Parotid gland (tissue), 1 donor: ENCODE measurements around a stretch of chr14.

DNA sequence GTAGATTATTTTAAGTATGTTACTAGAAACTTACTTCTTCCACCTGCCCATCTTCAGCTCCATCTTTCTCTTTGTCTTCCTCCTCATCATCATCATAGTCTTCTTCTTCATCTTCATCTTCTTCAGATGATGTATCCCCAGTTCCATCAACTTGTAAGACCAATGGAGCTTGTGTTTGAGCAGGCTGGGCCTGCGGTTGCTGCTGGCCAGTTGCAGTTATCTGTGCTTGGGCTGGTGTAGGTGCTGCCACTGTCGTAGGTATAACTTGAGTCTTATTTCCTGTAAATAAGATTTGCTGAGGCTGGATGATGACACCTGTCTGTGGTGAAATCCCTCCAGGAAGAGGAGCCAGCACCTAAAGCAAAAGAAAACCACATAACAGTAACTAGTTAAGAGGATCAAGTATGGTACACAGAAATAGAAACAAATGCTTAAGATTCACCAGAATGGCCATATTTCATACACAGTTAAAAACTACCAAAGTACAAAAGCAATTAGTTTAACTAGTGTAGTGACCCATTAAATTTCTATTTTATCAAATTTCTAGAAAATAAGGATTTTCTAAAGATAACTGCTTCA lies 28.2 kb downstream of the GTF2A1 start:
- PRO-cap, result no peak

DNA sequence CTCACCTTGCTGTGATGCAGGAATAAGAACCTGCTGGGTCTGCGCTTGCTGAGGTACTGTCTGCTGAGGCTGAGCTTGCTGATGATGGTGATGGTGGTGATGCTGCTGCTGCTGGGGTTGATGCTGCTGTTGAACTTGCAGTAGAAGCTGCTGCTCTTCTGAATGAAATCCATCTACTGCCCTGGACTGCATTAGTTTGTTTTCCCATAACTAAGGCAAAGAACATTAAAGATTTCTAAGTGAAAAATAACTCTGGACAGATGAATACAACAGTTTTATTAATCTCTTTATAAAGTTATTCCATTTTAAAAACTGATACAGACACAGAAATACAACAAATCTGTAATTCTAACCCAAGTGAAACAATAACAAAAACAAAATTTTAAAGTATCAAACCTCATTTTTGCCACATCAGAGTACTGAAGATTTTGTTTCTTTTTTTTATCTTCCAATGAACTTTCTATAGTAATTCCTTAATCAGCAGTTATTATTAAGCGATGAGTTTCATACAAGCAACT lies 16.8 kb downstream of the GTF2A1 start:
- PRO-cap, result no peak

GRCh38 chr14:81323032-81323524 lies 77.0 kb downstream of the STON2 start:
- PRO-cap, result no peak

DNA sequence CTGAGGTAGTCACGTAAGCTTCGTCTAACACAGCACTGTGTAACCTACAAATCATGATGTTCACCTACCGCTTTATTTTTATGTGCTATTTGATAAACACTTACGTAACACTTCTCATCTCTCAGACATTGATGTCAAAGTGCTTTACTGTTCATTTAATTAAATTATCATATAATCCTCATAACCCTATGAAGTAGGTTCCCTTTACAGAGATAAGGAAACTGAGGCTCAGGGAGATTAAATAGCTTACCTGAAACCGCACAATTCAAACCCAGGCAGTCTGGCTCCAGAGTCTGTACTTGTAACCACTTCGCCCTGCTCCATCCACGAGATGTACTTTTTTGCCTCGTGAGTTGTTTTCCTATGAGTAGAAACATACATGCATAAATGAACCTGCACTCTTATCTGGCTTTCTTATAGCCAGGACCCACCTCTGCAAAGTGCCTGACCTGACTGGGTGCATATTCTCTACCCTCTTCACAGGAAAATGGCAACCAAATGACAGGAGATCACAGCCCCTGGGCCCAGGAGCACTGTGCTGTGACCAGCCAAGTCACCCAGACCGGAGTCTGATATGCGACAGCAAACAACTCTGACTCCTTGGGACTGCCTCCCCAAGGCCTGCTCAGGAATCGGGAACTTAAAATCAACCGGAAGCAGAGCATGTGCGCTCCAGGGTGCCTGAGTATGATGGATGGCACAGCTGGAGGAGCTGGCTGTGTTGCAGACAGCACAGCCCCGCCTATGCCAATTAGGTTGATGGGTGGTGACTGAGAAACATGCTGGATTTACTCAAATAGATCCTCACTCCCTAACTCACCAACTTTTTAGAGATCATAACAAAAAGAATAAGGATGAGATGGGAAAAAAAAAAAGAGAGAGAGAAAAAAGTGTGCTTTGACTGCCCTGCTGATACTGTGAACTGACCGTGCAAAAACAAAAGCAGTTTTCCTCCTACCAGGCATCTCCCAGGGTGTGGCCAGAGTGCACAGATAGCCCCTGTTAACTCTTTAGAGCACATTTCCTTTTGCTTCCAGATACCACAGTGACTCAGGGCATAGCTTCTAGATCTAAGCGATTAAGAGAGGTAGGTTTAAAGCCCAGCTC lies 27.1 kb upstream of the STON2 start:
- PRO-cap, result no peak

DNA sequence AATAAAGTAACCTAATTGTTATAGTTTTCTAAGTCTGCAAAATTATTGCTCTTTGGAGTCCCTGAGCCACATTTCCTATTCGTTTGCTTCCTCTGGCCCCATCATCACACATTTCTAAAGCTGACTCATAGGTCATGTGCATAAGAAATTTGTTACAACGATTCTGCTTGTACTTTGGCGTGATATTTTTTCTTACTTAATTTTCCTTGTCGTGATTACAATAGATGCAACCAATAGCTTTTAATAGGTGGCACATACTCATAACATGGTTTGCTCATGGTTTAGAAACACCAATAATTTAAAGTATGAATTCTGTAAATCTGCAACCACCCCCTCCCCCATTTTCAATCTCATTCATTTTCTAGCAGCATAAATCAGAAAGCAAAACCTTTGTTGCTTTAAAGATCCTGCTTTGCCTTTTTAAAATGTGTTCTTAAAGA lies 1.8 kb upstream of the FLRT2 start:
- PRO-cap, result no peak

DNA sequence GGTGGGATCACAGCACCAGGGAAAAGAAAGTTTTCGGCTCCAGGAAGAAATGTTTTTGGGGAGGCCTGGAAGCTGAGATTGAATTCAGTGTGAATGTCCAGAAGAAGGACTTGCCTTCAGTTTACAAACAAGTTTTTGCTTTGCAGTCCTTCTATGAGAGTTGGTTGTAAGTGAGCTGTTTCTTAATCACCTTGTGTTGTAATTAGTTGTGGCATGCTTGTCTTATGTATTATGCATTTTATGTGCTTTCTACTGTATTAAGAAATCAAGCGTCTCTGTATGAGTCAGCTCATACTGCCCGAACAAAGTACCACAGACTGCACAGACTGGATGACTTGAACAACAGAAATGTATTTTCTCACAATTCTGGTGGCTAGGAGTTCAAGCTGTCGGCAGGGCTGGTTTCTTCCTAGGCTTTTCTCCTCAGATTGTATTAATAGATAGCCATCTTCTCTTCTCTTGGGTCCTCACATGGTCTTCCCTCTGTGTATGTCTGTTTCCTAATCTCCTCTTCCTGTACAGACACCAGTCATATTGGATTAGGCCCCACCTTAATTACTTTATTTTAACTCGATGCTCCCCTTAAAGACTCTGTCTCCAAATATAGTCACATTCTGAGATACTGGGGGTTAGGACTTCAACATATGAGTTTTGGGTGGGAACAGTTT lies 77.7 kb downstream of the FLRT2 start:
- PRO-cap, result no peak

DNA sequence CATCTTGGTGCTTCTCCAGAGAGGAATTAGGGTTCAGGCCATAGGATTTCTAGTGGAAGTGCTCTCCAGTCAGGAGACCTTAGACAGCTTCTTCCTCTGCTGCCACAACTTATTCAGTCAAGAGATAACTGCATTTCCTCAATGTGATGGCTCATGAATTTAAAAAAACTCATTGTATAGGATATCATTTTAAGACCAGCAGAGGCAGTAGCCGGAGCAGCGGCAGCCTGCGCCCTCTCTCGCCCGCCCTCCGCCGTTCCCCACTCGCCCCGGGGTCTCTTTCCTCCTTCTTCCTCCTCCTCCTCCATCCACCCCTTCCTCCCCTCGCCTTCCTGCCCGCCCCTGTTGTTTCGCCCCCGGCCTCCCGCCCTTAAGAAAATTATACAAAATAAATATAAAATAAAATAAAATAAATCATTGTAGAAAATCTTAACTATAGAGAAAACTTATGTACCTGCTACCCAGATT lies 687.6 kb downstream of the FLRT2 start:
- PRO-cap, result no peak

DNA sequence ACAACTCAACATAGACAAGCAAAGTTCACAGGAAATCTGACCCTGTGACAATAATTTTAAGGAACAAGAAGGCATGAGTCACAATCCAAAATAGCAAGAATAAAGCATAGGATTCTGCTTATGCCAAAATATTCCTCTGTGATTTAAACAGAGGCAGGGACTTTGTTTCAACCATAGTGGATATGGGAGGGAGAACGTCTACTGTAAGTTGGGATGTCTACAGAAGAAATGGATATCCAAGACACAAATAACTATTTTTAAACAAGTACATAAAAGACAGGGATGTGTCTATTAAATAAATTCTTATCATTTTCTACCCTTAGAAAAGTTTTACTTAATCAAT lies 44.5 kb downstream of the GPR65 start:
- PRO-cap, result no peak

DNA sequence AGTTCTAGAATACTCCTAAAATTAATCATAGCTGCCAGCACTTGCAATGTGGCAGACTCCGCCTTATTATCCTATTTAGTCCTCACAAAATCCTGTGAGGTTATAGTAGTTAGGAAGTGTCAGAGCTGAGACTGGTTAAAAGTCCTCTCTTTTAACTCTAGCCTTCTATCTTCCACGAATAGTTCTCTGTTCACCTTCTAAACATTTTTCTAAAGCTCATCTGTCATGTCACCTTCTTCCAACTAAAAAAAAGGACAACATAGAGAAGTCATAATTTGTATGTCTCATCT lies 74.3 kb downstream of the KCNK10 start:
- PRO-cap, result no peak

DNA sequence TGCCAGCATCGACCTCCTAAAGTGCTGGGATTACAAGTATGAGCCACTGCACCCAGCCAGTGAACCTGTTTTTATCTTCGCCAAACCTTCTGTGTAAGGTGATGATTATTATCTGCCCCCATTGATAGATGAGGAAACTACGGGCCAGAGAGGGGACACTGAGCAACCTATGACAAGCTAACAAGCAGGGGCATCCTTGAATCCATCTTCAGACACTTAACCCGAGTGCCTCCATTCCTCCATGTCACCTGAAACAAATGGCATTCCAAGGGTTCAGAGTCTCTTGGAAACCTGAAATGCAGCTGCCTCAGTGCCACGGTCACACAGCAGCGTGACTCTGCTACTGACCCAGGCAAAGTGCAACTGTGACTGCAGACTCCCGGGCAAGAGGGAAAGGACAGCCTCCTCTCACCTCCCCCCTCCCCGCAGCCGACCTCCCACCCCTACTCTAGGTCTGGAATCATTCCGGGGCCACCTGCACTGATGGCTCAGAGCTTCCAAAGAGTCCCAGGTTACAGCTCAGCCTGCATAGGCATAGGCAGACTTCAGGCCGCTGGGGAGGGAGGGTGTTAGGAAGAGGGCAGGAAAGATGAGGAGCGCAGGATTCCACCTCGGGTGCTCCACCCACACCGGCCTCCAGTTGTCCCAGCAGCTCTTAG lies 53.3 kb downstream of the KCNK10 start:
- PRO-cap, result no peak

DNA sequence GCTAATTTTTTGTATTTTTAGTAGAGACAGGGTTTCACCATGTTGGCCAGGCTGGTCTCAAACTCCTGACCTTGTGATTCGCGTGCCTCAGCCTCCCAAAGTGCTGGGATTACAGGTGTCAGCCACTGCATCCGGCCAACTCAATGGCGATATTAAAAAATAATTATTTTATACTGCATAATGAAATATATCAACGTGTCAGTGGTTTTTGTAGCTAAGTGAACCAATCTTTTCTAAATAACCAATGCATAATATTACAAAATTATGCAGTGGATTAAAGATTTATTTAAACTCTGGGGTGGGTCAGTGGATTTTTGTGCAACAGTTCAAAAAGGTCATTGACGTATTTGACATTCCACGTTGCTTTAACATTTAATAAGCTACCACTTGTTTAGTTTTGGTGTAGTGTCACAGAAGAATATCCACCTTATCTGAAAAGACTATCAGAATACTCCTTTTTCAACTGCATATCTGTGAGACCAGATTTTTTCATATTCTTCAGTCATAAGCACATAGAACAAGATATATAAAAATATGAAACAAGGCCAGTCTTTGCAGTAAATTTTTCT lies 2.6 kb downstream of the ZC3H14 start:
- PRO-cap, result no peak

- PRO-cap, result no peak
Measured at GRCh38 chr14:89011689-89012768, 187.6 kb downstream of the TTC8 start.

GRCh38 chr14:89041111-89041799 lies 216.8 kb downstream of the TTC8 start:
- PRO-cap, result no peak

GRCh38 chr14:89158051-89159043 lies 258.7 kb downstream of the FOXN3 start:
- PRO-cap, result no peak

DNA sequence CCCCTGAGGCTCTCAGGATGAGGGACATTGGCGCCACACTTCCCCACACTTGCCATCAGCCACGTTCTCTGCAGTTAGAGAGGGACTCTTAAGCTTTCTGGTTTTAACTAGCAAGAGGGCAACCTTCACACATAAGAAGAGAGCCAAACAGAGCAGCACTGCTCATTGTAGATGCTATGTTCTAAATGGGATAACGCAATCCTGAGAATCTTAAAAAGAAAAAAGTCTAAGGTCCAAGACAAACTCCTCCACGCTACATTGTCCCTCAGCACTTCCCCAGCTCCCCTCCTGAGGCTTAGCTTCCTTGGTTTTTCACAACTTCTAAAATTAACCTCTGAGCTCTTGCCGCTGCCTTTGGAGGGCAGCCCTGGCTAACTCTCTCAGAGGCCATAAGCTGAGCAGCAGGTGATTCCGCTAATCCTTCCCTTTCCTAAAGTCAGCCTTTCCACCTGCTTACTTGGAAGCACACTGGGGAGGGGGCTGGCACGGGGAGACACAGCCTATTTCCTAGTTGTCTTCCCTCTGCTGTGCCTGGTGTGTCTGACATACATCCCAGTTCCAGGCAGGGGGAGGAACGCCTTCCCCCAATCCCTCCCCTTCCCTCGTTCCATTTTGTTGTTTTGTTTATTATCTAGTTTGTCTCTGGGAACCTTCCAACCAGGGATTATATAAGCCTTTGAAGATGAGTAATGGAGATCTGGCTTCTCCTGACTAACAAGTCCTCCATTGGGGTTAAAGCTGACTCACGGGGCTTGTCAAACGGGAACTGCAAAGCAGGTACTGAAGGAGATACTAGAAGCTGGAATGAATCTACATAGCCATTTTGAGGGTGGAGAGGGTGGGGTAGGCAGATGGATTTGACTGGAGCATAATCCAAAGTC lies 231.1 kb downstream of the FOXN3 start:
- PRO-cap, result no peak

GRCh38 chr14:89220955-89221692 lies 195.9 kb downstream of the FOXN3 start:
- PRO-cap, result no peak

GRCh38 chr14:89256946-89257320 lies 160.1 kb downstream of the FOXN3 start:
- PRO-cap, result no peak

- PRO-cap, result no peak
Measured at GRCh38 chr14:89269418-89270001, 147.5 kb downstream of the FOXN3 start.

DNA sequence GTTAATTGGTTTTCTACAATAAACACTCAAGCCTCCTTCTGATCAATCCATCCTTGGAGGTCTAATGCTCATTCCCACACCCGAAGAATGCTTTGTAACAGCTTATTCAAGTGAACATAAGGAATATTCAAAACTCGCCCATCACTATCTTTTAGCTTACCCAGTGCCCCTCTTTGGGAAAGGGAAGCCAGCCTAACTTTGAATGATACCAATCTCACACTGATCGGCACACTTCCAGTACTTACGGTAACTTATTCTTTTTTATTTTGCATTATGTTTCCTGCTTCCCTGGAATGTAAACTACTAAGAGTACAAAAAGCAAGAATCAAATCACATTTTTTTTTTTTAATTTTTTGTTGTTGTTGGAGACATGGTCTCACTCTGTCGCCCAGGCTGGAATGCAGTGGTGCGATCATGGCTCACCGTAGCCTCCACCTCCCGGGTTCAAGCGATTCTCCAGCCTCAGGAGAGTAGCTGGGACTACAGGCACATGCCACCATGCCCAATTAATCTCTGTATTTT lies 14.1 kb downstream of the FOXN3 start:
- PRO-cap, result no peak

- PRO-cap, result no peak
Measured at GRCh38 chr14:89422491-89422997, 5.5 kb upstream of the FOXN3 start.